ENCODE measurements around the genes VPS13A, PSAT1, TLE1, SLC28A3 and NTRK2.

- RRBS: 2% methylated on average over 25 of the region's 87 CpGs
CAGE:
- cytosol, long polyA plus RNA: no peak
- long polyA plus RNA: no peak
- nucleus, long polyA plus RNA: start-site peak on the plus strand at chr9:77177524-77177692, 127 and 159 reads in 2 replicates
Observed at GRCh38 chr9:77176783-77177827, at the start of gene VPS13A. VPS13A (plus strand) TSS chr9:77177534.

GRCh38 chr9:77259501-77259787 lies 82.1 kb downstream of the VPS13A start:
CAGE:
- cytosol, long polyA plus RNA: no peak
- long polyA plus RNA: no peak
- nucleus, long polyA plus RNA: no peak

- RRBS: 3% methylated on average over 15 of the region's 75 CpGs
CAGE:
- cytosol, long polyA plus RNA: no peak
- long polyA plus RNA: no peak
- nucleus, long polyA plus RNA: no peak
Observed at GRCh38 chr9:77647367-77648200, 538 bp downstream of the GNA14 start.

- RRBS: no CpG with 5 or more reads among the region's 4 CpGs
CAGE:
- cytosol, long polyA plus RNA: no peak
- long polyA plus RNA: no peak
- nucleus, long polyA plus RNA: no peak
Observed at GRCh38 chr9:77921880-77922343, 109.7 kb downstream of the GNAQ start.

DNA sequence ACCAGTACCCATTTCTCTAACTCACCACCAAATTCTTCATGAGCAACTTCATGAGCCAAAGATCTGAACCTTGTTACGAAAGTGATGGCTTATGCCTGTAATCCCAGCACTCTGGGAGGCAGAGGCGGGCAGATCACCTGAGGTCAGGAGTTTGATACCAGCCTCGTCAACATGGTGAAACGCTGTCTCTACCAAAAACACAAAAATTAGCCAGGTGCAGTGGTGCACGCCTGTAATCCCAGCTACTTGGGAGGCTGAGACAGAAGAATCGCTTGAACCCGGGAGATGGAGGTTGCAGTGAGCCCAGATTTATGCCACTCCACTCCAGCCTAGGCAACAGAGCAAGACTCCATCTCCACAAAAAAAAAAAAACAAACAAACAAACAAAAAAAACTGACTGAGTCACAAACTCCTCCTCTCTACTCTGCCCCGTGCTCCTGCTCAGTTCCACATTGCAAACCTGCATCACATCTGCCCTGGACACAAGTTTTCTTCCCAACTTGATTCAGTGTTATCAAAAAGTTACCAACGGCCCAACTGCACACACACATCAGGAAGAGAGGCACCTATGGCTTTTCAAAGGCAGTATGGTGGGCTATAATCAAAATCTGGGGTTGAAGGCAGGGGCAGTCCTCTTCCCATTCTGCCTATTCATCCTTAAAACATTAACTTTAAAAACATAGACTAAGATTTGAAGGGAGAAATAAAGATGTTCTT lies 61.6 kb downstream of the GNAQ start:
- RRBS: no CpG with 5 or more reads among the region's 9 CpGs
CAGE:
- cytosol, long polyA plus RNA: no peak
- long polyA plus RNA: no peak
- nucleus, long polyA plus RNA: no peak

GRCh38 chr9:78030065-78030577 lies 1.5 kb downstream of the GNAQ start:
- RRBS: under 1% methylated on average over 3 of the region's 14 CpGs
CAGE:
- cytosol, long polyA plus RNA: no peak
- long polyA plus RNA: no peak
- nucleus, long polyA plus RNA: no peak

- RRBS: 2% methylated on average over 25 of the region's 97 CpGs
CAGE:
- cytosol, long polyA plus RNA: start-site peak on the plus strand at chr9:78297124-78297186, 389 and 704 reads in 2 replicates
- long polyA plus RNA: start-site peak on the plus strand at chr9:78297124-78297186, 482 and 558 reads in 2 replicates
- nucleus, long polyA plus RNA: no peak
Observed at GRCh38 chr9:78296710-78297847, at the start of gene PSAT1. PSAT1 (plus strand) TSS chr9:78297125.

- RRBS: 4% methylated on average over 31 of the region's 112 CpGs
CAGE:
- cytosol, long polyA plus RNA: start-site peak on the minus strand at chr9:81689540-81689584, 94 and 171 reads in 2 replicates
- long polyA plus RNA: start-site peak on the minus strand at chr9:81689542-81689594, 113 and 193 reads in 2 replicates
- nucleus, long polyA plus RNA: no peak
Observed at GRCh38 chr9:81688782-81689687, at the start of gene TLE1. TLE1 (minus strand) TSS chr9:81689547.

- RRBS: no CpG with 5 or more reads among the region's 3 CpGs
CAGE:
- cytosol, long polyA plus RNA: no peak
- long polyA plus RNA: no peak
- nucleus, long polyA plus RNA: no peak
Observed at GRCh38 chr9:81879218-81879634, 49.0 kb upstream of the SPATA31D4 start.

- RRBS: no CpG with 5 or more reads among the region's 8 CpGs
CAGE:
- cytosol, long polyA plus RNA: no peak
- long polyA plus RNA: no peak
- nucleus, long polyA plus RNA: no peak
Observed at GRCh38 chr9:83469640-83470134, 68.5 kb downstream of the FRMD3 start.

DNA sequence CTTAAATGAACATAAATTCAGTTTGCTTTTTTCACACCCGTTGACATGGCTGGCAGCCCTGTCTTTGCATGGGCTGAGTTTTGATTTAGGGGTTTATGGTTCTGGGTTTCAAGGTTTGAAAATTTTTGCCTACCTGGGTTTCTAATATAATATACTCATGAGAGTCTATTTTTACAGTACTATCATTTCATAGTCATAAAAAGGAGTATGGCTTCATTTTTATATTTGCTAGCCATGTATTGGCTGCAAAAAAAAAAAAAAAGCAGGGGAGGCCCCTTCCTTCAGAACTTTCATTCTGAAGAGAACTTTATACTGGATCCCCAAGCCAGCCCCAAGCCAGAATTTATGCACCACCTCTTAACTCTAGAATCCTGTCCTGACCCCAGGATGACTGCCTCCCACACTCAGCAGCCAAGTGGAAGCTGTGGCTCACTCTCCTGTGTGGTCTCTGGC lies 19.4 kb downstream of the IDNK start:
- RRBS: no CpG with 5 or more reads among the region's 1 CpG
CAGE:
- cytosol, long polyA plus RNA: no peak
- long polyA plus RNA: no peak
- nucleus, long polyA plus RNA: no peak

GRCh38 chr9:83673810-83674558 lies 33.8 kb downstream of the UBQLN1 start:
- RRBS: no CpG with 5 or more reads among the region's 4 CpGs
CAGE:
- cytosol, long polyA plus RNA: no peak
- long polyA plus RNA: no peak
- nucleus, long polyA plus RNA: no peak

DNA sequence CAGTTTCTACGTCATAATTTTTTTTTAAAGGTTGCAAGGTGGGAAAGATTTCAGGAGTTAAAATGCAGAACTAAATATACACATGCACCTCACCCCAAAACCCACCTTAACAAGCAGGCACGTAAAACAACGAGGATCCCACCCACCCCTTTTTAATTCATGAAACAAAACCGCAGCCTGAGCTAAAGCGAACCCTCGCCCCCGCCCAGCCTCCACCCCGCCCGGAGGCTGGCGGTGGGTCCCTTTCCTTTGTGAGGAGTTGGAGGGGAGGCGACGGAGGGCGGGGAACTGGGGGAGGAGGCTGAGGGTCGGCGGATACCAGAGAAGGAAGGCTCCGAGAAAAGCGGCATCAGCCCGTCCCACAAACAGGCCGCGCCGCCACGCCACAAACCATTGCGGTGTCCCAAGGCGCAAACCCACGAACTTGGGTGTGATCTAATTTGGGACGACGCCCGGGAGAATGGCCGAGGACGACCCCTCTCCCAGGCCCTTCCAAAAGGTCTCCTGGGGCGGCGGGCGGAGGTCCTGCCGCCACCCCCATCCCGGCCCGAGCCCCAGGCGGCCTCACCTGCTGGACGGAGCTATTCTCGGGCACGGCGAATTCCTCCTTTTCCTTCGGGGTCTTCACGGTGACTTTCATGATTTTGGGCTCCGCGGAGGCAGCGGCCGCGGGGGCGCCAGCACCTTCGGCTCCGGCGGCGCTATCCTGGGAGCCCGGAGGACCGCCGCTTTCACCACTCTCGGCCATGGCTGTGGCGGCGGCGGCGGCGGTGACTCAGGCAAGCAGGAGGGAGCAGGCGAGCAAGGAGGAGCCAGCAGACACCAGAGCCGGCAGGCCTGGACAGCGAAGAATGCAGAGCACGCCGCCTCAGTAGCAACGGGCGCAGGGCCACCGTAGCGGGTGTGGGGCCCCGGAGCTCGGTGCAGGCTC lies 561 bp downstream of the UBQLN1 start:
- RRBS: under 1% methylated on average over 21 of the region's 73 CpGs
CAGE:
- cytosol, long polyA plus RNA: start-site peak on the plus strand centred at position 328 of the sequence, 73 bp wide, 5 and 9 reads in 2 replicates; start-site peak on the minus strand centred at position 695 of the sequence, 181 bp wide, 569 and 680 reads in 2 replicates
- long polyA plus RNA: start-site peak on the minus strand centred at position 694 of the sequence, 176 bp wide, 617 and 600 reads in 2 replicates
- nucleus, long polyA plus RNA: no peak

- RRBS: no CpG with 5 or more reads among the region's 11 CpGs
CAGE:
- cytosol, long polyA plus RNA: no peak
- long polyA plus RNA: no peak
- nucleus, long polyA plus RNA: no peak
Observed at GRCh38 chr9:83969618-83970713, 10.0 kb downstream of the HNRNPK start.

GRCh38 chr9:84170209-84171298 lies 170.0 kb downstream of the SLC28A3 start:
- RRBS: no CpG with 5 or more reads among the region's 14 CpGs
CAGE:
- cytosol, long polyA plus RNA: no peak
- long polyA plus RNA: no peak
- nucleus, long polyA plus RNA: no peak

DNA sequence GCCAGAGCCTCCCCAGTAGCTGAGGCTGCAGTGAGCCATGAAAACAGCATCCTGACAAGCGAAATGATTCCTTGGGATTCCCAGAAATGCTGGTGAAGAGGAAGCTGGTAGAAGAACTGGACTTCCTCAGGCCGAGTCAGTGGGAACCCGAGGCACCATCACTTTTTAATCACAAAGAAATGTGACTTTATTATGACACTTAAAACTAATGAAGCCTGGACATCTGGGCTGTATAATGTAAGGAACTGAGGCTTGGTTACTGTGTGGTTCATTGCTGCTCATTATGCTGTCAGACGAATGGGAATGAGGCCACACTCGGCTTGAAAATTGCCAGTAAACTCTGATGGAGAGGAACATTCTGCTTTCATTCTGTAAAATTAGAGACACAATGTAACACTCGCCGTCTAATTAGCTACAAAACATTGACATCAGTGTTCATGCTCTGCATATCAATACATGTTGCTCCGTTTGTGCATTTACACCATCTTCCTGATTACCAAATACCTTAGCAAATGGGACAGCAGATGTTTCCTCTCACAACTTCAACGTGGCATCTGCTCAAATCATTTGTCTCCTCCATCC lies 133.2 kb downstream of the SLC28A3 start:
- RRBS: no CpG with 5 or more reads among the region's 9 CpGs
CAGE:
- cytosol, long polyA plus RNA: no peak
- long polyA plus RNA: no peak
- nucleus, long polyA plus RNA: no peak

DNA sequence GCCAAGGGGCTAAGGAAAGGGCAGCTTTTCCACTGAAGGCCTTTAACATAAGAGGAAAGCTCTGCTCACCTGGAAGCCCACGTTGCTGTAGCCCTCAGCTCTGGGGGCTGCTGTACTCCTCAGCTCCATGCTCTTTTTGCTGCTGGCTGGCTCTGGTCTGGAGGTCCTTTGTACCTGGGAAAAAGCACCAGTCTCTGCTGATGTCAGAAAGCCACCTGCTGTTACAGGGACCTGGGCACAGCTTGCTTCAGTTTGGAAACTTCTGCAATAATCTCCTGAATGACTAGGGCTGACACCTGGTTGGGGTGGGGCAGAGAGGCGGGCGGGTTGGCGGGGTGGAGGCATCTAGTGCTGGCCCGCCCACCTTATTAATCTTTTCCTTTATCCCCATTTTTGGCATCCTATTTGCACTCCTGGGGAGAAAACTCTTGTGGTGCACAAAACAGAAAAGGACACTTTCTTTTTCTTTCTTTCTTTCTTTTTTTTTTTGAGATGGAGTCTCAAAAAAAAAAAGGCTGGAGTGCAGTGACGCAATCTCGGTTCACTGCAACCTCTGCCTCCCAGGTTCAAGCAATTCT lies at the start of gene SLC28A3:
Gene SLC28A3 (minus strand): TSS at position 254 of the 578 bp plus-strand sequence.
- RRBS: no CpG with 5 or more reads among the region's 7 CpGs
CAGE:
- cytosol, long polyA plus RNA: no peak
- long polyA plus RNA: no peak
- nucleus, long polyA plus RNA: no peak

GRCh38 chr9:84669068-84670119 lies at the start of gene NTRK2:
NTRK2 (plus strand) TSS chr9:84669729.
- RRBS: 4% methylated on average over 18 of the region's 75 CpGs
CAGE:
- cytosol, long polyA plus RNA: no peak
- long polyA plus RNA: no peak
- nucleus, long polyA plus RNA: no peak

GRCh38 chr9:85528540-85528941 lies 213.2 kb downstream of the AGTPBP1 start:
- RRBS: no CpG with 5 or more reads among the region's 4 CpGs
CAGE:
- cytosol, long polyA plus RNA: no peak
- long polyA plus RNA: no peak
- nucleus, long polyA plus RNA: no peak

DNA sequence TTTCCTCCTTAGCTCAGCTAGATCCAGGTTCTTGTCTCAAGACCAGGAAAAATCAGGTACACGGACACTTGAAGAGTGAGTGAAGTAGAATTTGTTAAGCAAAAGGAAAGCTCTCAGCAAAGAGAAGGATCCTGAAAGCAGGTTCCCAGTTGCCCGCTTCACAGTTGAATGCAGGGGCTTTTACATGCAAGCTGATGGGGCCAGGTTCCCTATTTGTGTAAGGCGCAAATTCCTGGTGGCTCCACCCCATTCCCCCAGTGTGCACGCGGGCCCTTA lies 2.6 kb upstream of the AGTPBP1 start:
- RRBS: no CpG with 5 or more reads among the region's 5 CpGs
CAGE:
- cytosol, long polyA plus RNA: no peak
- long polyA plus RNA: no peak
- nucleus, long polyA plus RNA: no peak